ENCODE measurements around a stretch of chr2.

DNA sequence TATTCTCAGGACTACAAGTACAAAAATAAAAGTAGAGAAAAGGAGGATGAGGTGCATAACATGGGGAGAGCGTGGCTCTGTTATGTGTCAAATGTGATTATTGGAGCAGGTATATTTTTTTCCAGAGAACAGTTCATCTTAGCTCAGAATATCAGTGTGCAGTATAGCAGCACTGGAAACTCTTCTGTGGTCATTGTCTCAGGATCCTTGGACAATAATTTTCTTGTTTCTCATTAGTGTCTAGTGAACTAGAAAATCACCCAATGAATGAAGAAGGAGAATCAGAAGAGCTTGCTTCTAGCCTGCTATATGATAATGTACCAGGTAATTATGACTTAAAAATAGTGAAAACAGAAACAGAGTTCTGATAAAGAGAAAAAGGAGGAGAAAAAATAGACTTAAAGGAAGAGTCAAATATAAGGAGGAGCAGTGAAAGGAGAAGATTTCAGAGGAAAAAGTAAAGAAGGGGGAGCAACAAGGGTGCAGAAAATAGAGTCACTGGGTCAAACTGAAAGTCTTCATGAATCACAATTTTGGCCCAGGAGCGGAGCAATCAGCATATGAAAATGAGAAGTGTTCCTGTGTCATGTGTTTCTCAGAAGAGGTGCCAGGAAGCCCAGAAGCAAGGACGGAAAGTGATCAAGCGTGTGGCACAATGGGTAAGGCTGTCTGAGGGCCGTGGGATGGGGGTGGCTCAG is 43.9 kb downstream of the SP140 start:
- PRO-cap, 4 experiments, result no peak in any of the 4 experiments
- RAMPAGE, long total RNA, 4 experiments, result no peak in any of the 4 experiments

DNA sequence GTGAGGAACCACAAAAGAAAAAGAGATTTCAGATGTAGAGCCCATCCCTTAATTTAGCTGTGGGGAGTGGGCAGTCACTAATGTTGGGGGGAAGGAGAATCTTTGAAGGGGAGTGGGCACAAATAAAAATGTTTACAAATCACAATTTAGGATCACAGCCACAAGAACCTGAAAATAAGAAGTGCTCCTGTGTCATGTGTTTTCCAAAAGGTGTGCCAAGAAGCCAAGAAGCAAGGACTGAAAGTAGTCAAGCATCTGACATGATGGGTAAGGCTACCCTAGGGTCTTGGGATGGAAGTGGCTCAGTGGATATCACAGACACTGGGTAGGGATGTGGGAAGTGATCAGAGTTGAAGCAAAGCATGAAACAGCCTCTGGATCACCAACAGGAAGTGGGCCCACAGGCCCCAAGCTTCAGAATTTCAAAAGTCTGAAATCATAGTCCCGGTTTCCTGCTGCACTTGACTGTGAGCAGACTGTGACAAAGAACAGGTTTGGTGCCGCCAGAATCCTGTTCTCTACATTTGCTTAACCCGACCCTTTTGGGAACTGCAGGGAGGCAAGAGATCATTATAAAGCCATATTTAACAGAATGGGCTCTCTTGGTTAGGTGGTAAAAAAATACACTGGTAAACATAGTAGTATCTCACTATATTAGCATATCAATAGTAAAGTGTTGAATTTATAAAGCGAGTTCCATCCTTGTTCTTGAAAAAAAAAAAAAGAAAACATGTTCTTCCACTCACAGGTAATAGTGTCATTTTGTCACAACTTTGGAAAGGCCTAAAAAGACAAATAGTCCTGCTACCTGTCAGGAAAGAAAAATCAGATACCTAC is 57.4 kb downstream of the SP100 start:
- PRO-cap, 4 experiments, result peak in 1 of 4 experiments; most common plus-strand start position 350 of the sequence (in 1)
- RAMPAGE, long total RNA, 4 experiments, result no peak in any of the 4 experiments

GRCh38 chr2:230526165-230527112 is 110.4 kb downstream of the SP100 start:
- PRO-cap, 4 experiments, result no peak in any of the 4 experiments
- RAMPAGE, long total RNA, 4 experiments, result no peak in any of the 4 experiments

DNA sequence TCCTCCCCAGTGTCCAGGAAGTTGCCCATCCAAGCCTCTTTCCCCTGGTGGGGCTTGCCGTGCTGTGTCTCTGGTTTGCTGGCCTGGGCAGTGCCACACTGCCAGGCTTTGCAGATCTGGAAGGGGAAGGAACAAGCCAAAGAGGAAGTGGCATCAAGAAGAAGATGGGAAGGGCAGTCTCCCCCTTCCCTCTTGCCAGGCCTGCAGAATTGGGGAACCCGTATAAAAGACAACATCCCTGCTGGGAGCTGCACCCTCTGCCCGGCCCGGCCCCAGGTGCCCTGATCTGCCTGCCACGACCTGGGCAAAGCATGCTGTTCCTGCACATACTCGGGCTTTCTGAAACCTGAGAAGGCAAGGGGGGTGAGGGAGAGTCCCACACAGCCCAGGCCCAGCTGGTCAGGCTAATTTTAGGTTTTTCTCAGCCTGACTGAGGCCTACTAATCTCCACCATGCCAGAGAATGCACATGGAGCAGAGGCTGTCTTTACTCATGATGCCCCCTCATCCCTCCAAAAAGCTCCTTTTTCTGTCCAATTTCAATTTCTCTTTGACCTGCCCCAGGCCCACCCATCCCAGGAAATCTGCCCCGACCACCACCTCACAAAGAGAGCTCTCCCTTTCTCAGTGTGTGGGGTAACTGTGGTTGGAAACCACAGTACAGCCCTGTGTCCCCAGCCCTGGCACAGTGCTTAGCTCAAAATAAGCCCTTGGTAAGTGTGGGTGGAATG is 44.0 kb upstream of the CAB39 start:
- PRO-cap, 4 experiments, result peak in 2 of 4 experiments; most common minus-strand start position 288 of the sequence (in 2)
- RAMPAGE, long total RNA, 4 experiments, result no peak in any of the 4 experiments

DNA sequence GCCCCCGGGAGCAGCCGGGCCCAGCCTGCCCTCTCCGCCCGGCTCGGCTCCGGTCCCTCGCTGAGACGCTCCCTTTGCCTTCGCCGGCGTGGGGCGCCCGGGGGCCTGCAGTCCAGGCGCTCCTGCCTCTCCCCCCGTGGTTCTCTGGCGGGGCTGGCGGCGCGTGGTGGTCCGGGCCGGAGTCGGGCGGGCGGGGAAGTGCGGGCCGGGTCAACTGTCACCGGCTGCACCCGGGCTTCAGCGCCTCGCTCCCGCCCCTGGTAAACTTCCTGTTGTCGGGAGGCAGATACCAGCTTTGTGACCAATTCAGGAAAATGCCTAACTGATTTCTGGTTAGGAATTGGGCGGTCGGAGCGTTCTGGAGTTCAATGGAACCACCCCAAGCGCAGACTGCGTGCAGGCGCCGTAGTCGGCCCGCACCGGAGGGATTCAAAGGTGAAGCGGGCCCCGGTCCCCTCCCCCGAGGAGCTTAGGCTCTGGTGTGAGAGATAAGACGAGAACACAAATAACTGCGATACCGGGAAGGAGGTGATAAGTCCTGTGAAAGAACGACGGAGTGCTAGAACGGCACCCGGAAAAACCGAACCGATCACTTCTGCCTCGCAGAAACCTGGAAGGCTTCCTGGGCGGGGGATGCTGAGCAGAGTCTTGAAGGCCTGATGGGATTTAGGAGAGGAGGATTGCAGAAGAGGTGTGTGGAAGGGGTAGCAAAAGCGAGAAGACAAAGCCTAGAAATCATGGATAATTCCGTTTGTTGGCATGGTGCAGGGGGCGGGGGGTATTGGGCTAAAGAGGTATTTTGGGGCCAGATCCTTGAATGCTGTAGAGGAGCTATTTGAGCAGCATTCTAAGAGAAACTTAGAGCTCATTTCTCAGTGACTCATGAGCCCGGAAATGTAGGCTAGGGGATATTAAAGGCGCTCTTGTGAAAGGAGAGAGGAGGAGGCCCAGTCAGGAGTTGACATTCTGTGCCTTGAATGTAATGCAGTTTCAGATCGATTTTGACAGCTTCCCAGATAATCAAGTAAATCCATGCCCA is 1.0 kb downstream of the CAB39 start:
- PRO-cap, 4 experiments, result peak in 4 of 4 experiments; most common plus-strand start position 182 of the sequence (in 1); most common minus-strand start position 200 of the sequence (in 3)
- RAMPAGE, long total RNA, 4 experiments, result no peak in any of the 4 experiments

- PRO-cap, 4 experiments, result no peak in any of the 4 experiments
- RAMPAGE, long total RNA, 4 experiments, result no peak in any of the 4 experiments
These were observed 18.4 kb downstream of the CAB39 start for GRCh38 chr2:230731022-230731407.

GRCh38 chr2:230742807-230743613 is 30.4 kb downstream of the CAB39 start:
- PRO-cap, 4 experiments, result no peak in any of the 4 experiments
- RAMPAGE, long total RNA, 4 experiments, result no peak in any of the 4 experiments

GRCh38 chr2:230784109-230784978 is 71.7 kb downstream of the CAB39 start:
- PRO-cap, 4 experiments, result no peak in any of the 4 experiments
- RAMPAGE, long total RNA, 4 experiments, result no peak in any of the 4 experiments

DNA sequence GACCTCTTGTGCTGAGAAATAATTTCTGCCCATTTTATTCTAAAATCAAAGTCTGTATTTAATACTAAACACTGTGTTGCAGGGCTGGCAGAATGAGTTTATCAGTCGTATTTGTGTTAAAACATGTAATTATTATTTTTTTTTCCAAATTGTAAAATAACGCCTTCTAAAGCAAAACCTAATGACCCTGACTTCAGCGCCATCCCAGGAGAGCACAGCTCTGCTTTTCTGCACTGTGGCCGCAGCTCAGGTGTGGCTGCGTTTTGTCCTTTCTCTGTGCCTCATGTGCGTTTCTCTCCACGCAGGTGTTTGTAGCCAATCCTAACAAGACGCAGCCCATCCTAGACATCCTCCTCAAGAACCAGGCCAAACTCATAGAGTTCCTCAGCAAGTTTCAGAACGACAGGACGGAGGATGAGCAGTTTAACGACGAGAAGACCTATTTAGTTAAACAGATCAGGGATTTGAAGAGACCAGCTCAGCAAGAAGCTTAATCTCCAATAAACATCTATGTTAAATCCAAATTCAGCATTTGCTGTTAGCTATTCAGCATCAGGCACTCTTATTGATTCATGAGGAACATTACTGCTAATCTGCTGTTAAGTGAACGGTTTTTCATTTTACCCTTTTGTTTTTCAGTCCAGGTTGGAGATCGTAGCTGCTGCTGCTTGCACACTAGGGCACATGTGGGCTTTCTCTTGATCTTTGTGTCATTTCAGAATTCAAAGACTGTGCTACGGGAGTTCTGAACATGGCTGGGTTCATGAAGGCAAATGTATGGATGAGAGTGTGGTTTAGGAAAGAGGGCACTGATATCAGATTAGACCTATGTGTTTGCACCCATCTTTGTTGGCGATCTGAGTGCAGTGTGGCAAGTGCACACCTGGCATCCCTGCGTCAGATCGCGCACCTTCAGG is 46.3 kb upstream of the ITM2C start:
- PRO-cap, 4 experiments, result no peak in any of the 4 experiments
- RAMPAGE, long total RNA, 4 experiments, result no peak in any of the 4 experiments

- PRO-cap, 4 experiments, result no peak in any of the 4 experiments
- RAMPAGE, long total RNA, 4 experiments, result no peak in any of the 4 experiments
These were observed 17.0 kb downstream of the HTR2B start for GRCh38 chr2:231107772-231108387.

DNA sequence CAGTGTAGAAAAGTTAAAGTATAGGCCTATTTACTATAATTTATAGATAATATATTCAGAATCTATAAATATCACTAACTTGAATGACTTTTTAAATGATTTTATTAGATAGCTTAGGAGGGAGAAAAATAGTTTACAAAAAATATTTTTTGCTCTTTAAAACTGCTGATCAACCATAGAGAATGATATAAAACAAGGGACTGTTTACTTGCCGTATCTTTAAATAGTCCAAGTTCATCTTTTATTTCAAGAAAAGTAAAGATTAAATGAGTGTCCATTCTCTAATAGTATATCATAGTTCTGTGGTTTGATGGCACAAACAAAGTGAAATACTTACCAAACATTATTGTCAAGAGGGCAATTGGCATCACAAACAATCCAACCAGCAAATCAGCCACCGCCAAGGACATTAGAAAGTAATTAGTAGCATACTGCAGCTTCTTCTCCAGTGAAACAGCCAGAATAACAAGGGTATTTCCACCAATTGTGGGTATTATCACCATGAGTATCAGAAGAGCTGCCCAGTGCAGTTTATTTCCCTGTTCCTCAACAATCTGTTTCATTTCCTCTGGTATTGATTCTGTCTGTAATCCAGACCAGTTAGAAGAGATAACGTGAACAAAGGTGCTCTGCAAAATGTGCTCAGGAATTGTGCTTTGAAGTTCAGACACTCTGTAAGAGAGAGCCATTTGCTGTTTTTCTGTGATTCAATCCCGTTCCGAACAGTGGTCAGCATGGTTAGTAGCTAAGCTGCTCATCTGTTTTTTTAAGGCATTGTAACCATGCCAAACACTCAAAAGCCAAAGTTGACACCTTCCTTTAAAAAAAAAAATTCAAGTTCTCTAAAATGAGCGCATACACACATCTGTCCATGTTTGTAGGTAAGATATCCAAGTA is 1.5 kb downstream of the HTR2B start:
- PRO-cap, 4 experiments, result peak in 1 of 4 experiments; most common plus-strand start position 710 of the sequence (in 1); most common minus-strand start position 548 of the sequence (in 1)
- RAMPAGE, long total RNA, 4 experiments, result no peak in any of the 4 experiments

DNA sequence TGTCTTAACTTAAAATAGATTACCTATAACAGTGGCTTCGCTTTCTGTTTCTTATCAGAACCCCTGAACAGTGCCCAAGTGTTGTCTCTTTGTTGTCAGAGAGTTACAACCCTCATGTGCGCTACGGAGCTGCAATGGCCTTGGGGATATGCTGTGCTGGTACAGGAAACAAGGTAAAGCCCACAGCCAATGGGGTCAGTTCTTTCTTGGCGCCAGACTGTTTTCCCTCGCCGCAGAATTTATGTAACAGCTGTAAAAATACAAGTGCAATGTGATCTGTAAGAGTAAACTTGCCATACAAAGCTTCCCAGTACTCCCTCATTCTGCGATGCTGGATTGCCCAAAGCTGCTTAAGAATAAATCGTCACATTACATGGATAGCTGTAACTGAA is 13.8 kb upstream of the HTR2B start:
- PRO-cap, 4 experiments, result no peak in any of the 4 experiments
- RAMPAGE, long total RNA, 4 experiments, result no peak in any of the 4 experiments

DNA sequence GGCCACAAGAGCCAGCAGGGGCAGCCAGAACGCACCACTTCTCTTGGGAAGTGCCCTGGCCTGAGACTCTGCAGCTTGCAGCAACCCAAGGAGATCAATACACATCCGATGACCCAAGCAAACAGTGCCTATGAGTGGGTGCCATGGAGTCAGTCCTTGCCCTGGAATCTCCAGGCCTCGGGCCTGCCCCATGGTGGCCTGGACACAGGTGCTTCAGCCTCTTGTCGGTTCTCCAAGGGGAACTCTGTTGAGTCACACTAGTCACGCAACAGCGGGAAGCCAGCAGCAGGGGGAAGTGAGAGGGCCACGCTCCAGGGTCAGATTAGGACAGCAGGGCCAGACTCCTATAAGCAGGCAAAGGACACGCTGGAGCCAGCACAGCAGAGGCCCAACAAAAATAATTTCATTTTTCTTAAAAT is 16.6 kb upstream of the ARMC9 start:
- PRO-cap, 4 experiments, result no peak in any of the 4 experiments
- RAMPAGE, long total RNA, 4 experiments, result no peak in any of the 4 experiments

DNA sequence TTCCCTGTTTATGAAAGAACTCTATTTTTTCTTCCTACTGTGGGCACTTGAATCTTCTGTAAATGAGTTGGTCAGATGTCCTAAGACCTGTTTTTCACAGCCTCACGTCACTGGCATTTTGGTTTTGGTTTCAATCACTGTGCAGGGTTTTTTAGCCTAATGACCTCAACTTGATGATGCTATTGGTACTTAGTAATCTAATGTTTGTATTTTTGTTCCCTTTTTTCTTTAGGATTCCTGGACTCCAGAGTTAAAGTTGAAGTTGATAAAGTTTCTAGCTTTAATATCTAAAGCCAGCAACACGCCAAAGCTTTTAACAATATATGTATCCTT is 24.0 kb downstream of the ARMC9 start:
- PRO-cap, 4 experiments, result no peak in any of the 4 experiments
- RAMPAGE, long total RNA, 4 experiments, result no peak in any of the 4 experiments

DNA sequence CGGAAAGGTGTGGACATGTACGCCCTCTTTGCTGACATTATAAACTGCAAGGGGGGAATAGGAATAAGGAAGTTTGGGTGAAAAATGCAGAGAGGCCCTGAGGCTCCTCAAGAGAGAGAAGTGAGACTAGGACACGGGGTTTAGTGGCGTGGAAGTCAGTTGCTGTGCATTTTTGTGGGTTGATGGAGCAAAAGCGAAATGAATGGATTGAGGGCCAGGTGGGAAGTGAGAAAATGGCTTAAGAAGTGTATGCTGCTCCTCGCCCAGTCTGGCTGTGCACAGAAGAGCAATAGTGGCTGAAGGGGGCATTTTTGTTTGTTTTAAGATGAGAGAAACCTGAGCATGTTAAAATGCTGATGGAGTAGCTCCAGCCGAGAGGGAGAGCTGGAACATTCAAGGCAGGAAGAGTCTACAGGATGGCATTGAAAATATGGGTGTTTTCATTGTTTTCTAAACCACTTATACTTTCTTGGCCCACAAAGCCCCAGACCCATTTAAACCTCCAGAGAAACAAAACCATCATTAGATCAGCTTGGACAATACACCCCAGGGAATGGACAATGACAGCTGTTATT is 96.1 kb upstream of the B3GNT7 start:
- PRO-cap, 4 experiments, result no peak in any of the 4 experiments
- RAMPAGE, long total RNA, 4 experiments, result no peak in any of the 4 experiments

GRCh38 chr2:231318243-231318876 is 77.2 kb upstream of the B3GNT7 start:
- PRO-cap, 4 experiments, result no peak in any of the 4 experiments
- RAMPAGE, long total RNA, 4 experiments, result no peak in any of the 4 experiments

DNA sequence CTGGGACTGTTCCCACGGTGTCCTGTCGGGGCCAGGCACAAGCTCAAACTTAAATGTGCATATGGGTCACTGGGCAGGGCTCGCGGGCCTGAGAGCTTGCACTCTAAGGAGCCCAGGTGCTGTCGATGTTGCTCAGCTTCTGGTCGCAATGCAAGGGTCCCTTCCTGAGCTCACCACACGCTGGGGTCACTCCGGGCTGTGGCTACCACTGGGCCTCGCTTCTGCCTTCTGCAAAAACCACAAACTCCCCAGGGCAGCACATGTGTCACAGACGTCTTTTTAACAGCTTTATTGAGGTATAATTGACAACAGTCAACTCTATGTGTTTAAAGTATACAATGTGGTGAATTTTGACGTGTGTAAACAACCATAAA is 11.9 kb upstream of the B3GNT7 start:
- PRO-cap, 4 experiments, result peak in 1 of 4 experiments; most common minus-strand start position 141 of the sequence (in 1)
- RAMPAGE, long total RNA, 4 experiments, result no peak in any of the 4 experiments

- PRO-cap, 4 experiments, result no peak in any of the 4 experiments
- RAMPAGE, long total RNA, 4 experiments, result no peak in any of the 4 experiments
These were observed 3.4 kb upstream of the B3GNT7 start for GRCh38 chr2:231391799-231392744.

- PRO-cap, 4 experiments, result peak in 2 of 4 experiments; most common plus-strand start chr2:231394821 (in 2); most common minus-strand start chr2:231394695 (in 2)
- RAMPAGE, long total RNA, 4 experiments, result no peak in any of the 4 experiments
These were observed 989 bp upstream of the B3GNT7 start for GRCh38 chr2:231394370-231395072.

DNA sequence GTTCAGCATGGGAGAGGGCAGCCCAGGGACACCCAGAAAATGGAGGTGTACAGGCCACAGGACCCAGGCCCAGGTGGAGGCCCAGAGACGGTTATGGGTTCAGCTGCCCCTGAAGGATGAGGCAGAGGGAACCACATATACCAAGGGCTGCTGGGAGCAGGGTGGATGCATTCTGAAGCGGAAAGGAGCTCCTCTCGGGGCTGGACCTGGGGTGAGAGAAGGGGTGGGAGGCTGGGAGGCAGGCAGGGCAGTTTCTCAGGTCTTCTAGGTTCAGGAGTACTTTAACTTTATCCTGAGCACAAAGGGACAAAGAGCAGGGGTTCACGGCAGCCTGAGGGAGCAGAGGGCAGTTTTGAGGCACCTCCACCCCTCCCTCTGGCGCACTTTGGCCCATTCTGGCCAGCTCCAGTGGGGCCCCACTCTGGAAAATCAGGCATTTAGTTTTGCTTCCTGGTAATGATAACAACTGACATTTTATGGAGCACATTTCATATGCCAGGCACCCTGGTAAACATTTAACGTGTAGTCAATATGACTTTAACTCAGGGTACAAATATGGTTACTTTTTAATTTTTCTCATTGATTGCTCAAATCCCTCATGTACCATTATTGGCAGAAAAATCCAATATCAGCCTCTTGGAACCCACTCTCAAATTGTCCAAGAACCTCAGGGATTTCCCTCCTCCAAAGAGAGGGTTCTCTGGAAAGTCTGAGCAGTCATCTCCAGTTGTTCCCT is 14.3 kb downstream of the B3GNT7 start:
- PRO-cap, 4 experiments, result no peak in any of the 4 experiments
- RAMPAGE, long total RNA, 4 experiments, result no peak in any of the 4 experiments

All from spleen (tissue), 7 donors.